Uterus (tissue), 7 donors: ENCODE measurements around a stretch of chr22.

GRCh38 chr22:36368945-36370175 is 18.4 kb downstream of the MYH9 start:
- PRO-cap, 4 experiments: peak in 1 of 4 experiments; most common plus-strand start chr22:36369400 (in 1)
- RAMPAGE, long total RNA, 2 experiments: no peak in any of the 2 experiments
- RRBS: no CpG with 5 or more reads among the region's 20 CpGs

GRCh38 chr22:36388052-36388134 is 126 bp upstream of the MYH9 start:
- PRO-cap, 4 experiments: no peak in any of the 4 experiments
- RAMPAGE, long total RNA, 2 experiments: no peak in any of the 2 experiments
- RRBS: no CpG with 5 or more reads among the region's 6 CpGs

- PRO-cap, 4 experiments: no peak in any of the 4 experiments
- RAMPAGE, long total RNA, 2 experiments: no peak in any of the 2 experiments
- RRBS: no CpG with 5 or more reads among the region's 8 CpGs
Observed at GRCh38 chr22:36701321-36701747, 2.2 kb downstream of the CACNG2 start.

GRCh38 chr22:36786572-36786959 is 10.6 kb upstream of the IFT27 start:
- PRO-cap, 4 experiments: no peak in any of the 4 experiments
- RAMPAGE, long total RNA, 2 experiments: no peak in any of the 2 experiments
- RRBS: no CpG with 5 or more reads among the region's 8 CpGs

GRCh38 chr22:36937933-36938557 is 24.6 kb downstream of the CSF2RB start:
- PRO-cap, 4 experiments: no peak in any of the 4 experiments
- RAMPAGE, long total RNA, 2 experiments: start-site peak on the plus strand in 1 of 2 experiments, at chr22:36938042-36938403 at its widest, 6 reads per replicate
- RRBS: 88% methylated on average over 6 of the region's 14 CpGs

GRCh38 chr22:37107736-37108308 is 1.7 kb downstream of the TMPRSS6 start:
- PRO-cap, 4 experiments: no peak in any of the 4 experiments
- RAMPAGE, long total RNA, 2 experiments: no peak in any of the 2 experiments
- RRBS: no CpG with 5 or more reads among the region's 9 CpGs

DNA sequence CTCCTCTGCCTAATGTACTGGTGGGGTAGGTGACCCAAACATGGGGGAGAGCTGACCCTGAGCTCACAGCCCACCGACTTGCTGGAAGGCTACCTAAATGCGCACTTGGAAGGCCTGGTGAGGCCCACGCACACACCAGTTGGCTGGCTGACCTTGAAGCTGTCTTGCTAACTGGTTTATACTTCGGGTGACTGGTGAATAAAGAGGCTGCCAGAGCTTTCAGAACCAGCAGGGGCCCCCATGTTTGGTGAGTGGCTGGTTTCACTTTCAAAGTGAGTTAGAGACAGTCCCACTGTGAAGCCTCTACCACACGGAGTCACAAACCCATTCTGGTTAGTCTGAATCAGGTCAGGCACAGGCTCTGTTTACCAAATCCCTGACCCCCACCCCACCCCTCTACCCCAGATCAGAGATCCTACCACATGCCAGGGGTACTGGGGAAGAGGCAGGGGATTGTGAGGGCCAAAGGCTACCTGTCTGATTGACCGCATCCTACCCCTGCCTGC is 12.7 kb upstream of the IL2RB start:
- PRO-cap, 4 experiments: no peak in any of the 4 experiments
- RAMPAGE, long total RNA, 2 experiments: no peak in any of the 2 experiments
- RRBS: no CpG with 5 or more reads among the region's 6 CpGs

DNA sequence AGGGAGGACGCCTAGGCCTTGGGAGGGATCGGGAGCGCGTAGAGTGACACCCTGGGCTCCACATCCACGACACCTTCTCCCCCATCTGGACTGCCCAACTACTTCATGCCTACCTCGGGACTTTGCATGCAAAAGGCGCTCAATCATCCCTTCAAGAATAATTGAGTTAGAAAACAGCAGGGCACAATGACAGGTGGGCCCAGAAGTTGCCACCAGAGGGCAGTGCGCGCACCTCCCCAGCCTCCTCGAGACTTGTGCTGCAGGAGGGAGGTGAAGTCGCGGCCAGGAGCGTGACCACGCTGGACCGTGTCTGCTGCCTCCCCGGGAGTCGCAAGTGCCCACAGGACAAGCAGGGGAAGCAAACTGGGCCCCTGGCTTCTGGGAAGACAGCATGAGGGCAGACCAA is 16.8 kb upstream of the IL2RB start:
- PRO-cap, 4 experiments: peak in 3 of 4 experiments; most common plus-strand start position 273 of the sequence (in 2)
- RAMPAGE, long total RNA, 2 experiments: no peak in any of the 2 experiments
- RRBS: no CpG with 5 or more reads among the region's 17 CpGs

- PRO-cap, 4 experiments: peak in 1 of 4 experiments; most common plus-strand start chr22:37186528 (in 1); most common minus-strand start chr22:37186345 (in 1)
- RAMPAGE, long total RNA, 2 experiments: no peak in any of the 2 experiments
- RRBS: no CpG with 5 or more reads among the region's 16 CpGs
Observed at GRCh38 chr22:37186096-37187061, 1.7 kb downstream of the C1QTNF6 start.

- PRO-cap, 4 experiments: no peak in any of the 4 experiments
- RAMPAGE, long total RNA, 2 experiments: no peak in any of the 2 experiments
- RRBS: no CpG with 5 or more reads among the region's 14 CpGs
Observed at GRCh38 chr22:37228416-37229150, 15.5 kb downstream of the RAC2 start.

DNA sequence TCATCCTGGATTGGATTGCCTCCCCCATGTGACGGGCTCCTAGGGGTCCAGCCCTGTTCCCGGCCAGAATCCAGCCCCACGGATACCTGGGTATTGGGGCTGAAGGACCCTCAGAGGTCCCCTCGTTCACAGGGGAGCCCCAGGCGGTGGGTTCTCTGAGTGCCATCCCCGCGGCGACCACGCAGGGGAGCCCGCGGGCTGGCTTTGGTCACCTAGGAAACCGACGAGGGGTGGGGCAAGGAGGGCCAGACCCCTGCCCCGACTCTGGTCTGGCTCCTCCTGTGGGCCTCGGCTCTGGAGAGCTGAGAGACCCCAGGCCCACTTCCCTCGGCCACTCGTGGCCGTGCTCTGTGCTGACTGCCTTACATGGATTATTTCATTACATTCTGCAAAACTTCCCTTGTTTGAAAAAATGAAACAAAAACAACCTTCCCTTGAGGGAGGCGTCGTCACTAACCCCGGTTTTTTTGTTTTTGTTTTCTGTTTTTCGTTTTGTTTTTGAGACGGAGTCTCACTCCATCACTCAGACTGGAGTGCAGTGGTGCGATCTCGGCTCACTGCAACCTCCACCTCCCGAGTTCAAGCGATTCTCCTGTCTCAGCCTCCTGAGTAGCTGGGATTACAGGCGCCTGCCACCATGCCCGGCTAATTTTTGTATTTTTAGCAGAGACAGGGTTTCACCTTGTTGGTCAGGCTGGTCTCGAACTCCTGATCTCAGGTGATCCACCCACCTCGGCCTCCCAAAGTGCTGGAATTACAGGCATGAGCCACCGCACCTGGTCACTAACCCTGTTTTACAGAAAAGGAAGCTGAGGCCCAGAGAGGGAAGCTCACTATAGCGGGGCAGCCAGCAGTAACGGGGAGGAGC is 15.0 kb upstream of the CYTH4 start:
- PRO-cap, 4 experiments: no peak in any of the 4 experiments
- RAMPAGE, long total RNA, 2 experiments: no peak in any of the 2 experiments
- RRBS: no CpG with 5 or more reads among the region's 34 CpGs

DNA sequence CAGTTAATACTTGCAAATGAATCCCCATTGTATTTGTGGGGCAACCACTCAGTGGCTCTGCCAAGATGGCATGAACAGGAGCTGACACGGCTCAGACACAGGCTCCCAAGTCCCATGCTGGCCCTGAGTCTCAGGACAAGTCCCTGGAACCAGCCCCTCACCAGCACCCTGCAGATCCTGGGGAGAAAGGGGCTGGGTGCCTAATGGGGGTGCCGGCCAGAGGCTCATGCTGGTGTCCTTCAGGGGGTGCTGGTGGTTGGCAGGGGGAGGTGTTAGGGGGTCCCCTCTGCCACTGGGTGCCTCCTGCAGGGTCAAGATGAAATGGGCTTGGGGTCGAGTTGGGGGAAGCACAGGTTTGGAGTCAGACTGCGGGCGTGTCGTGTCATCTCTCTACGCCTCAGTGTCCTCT is 11.2 kb downstream of the CYTH4 start:
- PRO-cap, 4 experiments: no peak in any of the 4 experiments
- RAMPAGE, long total RNA, 2 experiments: no peak in any of the 2 experiments
- RRBS: no CpG with 5 or more reads among the region's 7 CpGs

- PRO-cap, 4 experiments: no peak in any of the 4 experiments
- RAMPAGE, long total RNA, 2 experiments: no peak in any of the 2 experiments
- RRBS: 86% methylated on average over 1 of the region's 11 CpGs
Observed at GRCh38 chr22:37314684-37315406, 32.5 kb downstream of the CYTH4 start.

- PRO-cap, 4 experiments: no peak in any of the 4 experiments
- RAMPAGE, long total RNA, 2 experiments: no peak in any of the 2 experiments
- RRBS: 15% methylated on average over 5 of the region's 23 CpGs
Observed at GRCh38 chr22:37318861-37319440, 36.6 kb downstream of the CYTH4 start.

GRCh38 chr22:37324368-37325327 is 42.3 kb downstream of the CYTH4 start:
- PRO-cap, 4 experiments: no peak in any of the 4 experiments
- RAMPAGE, long total RNA, 2 experiments: no peak in any of the 2 experiments
- RRBS: 4% methylated on average over 25 of the region's 71 CpGs

GRCh38 chr22:37568903-37569820 is 8.9 kb downstream of the CDC42EP1 start:
- PRO-cap, 4 experiments: no peak in any of the 4 experiments
- RAMPAGE, long total RNA, 2 experiments: no peak in any of the 2 experiments
- RRBS: 37% methylated on average over 1 of the region's 17 CpGs

DNA sequence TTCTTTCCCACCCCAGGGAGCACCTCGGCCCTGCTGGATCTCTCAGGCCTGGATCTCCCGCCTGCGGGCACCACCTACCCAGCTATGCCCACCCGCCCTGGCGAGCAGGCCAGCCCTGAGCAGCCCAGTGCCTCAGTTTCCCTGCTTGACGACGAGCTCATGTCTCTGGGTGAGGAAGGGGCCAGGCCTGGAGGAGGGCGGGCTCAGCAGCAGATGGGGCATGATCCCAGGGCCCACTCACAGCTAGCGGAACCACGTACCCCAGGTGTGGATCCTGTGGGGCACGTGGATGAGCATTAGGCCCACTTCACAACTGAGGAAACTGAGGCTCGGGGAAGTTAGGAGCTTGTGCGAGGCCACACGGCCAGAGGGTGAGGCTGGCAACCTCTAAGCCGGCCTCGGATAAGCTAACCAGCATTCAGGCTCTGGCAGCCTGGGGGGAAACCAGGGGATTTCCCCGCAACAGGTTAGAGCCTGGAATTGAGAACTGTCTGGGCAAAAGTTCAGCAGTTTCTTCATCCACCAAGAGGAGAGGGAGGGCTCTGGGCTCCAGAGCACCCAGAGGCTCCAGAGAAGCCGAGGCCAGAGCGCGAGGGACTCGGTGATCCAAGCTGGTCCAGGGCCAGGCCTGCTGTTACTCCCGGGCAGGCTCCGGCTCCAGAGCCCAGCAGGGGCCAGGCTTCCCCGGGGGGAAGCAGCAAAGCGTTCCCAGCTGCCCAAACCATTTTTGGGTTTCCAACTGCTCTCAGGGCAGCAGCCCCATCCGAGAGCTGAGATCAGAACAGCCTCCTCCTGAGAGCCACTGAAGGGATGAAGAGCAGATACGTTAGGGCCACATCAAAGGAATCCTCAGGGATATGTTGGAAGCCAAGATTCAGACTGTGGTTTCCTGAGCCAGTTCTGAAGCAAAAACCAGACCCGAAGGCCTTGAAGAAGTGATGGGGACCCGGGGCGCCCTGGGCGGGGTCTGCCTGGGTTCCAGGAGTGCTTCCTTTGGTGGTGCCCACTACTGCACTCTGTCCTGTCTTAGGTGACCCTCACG is 13.4 kb upstream of the SH3BP1 start:
- PRO-cap, 4 experiments: peak in 3 of 4 experiments; most common plus-strand start position 561 of the sequence (in 2); most common minus-strand start position 390 of the sequence (in 1)
- RAMPAGE, long total RNA, 2 experiments: no peak in any of the 2 experiments
- RRBS: no CpG with 5 or more reads among the region's 32 CpGs

- PRO-cap, 4 experiments: no peak in any of the 4 experiments
- RAMPAGE, long total RNA, 2 experiments: no peak in any of the 2 experiments
- RRBS: no CpG with 5 or more reads among the region's 13 CpGs
Observed at GRCh38 chr22:37675744-37676509, 491 bp downstream of the LGALS1 start.

GRCh38 chr22:37684807-37685260 is 1.3 kb upstream of the NOL12 start:
- PRO-cap, 4 experiments: no peak in any of the 4 experiments
- RAMPAGE, long total RNA, 2 experiments: no peak in any of the 2 experiments
- RRBS: no CpG with 5 or more reads among the region's 9 CpGs

DNA sequence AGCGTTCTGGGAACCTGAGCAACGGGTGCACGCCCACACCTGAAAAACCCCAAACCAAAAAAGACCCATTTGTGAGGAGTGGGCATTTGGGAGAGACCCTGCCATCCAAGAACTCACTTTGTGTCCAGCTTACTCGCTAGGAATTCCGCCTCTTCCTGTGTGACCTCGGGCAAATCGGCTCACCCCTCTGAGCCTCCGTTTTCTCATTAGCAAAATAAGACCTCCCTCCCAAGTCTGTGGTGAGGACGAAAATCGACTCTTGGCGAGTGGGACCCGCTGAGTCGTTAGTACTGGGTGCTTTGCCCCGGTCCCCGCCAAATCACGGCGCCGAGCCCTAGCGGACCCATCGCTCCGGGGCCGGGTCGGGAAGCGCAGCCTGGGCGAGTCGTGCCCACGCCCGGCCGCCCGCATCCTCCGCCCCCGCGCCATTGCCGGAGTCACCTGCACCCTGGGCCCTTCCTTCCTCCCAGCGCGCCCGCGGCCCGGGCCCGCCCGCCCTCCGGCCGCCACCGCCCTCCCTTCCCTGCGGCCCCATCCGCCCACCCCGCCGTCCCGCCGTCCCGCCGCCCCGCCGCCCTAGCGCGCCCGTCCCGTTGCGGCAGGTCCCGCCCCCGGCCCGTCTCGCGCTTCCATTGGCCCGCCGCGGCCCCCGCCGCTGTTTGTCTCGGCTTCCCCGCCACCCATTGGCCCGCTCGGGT is 48.8 kb downstream of the TRIOBP start:
- PRO-cap, 4 experiments: peak in 4 of 4 experiments; most common minus-strand start position 583 of the sequence (in 2)
- RAMPAGE, long total RNA, 2 experiments: no peak in any of the 2 experiments
- RRBS: 2% methylated on average over 21 of the region's 73 CpGs